Colon Carcinoma Metastatic in the Brain (tissue), 2 donors: Measurements from ENCODE around the genes BCL2L11 and ANAPC1.

GRCh38 chr2:110107369-110107904 lies 8.2 kb downstream of the MALL start:
- PRO-cap, 2 experiments = no peak in any of the 2 experiments

- PRO-cap, 2 experiments = no peak in any of the 2 experiments
Observed at GRCh38 chr2:110167584-110168093, 37.2 kb downstream of the NPHP1 start.

GRCh38 chr2:110610176-110610722 lies 33.2 kb upstream of the RGPD6 start:
- PRO-cap, 2 experiments = no peak in any of the 2 experiments

- PRO-cap, 2 experiments = no peak in any of the 2 experiments
Observed at GRCh38 chr2:110610845-110611366, 33.9 kb upstream of the RGPD6 start.

DNA sequence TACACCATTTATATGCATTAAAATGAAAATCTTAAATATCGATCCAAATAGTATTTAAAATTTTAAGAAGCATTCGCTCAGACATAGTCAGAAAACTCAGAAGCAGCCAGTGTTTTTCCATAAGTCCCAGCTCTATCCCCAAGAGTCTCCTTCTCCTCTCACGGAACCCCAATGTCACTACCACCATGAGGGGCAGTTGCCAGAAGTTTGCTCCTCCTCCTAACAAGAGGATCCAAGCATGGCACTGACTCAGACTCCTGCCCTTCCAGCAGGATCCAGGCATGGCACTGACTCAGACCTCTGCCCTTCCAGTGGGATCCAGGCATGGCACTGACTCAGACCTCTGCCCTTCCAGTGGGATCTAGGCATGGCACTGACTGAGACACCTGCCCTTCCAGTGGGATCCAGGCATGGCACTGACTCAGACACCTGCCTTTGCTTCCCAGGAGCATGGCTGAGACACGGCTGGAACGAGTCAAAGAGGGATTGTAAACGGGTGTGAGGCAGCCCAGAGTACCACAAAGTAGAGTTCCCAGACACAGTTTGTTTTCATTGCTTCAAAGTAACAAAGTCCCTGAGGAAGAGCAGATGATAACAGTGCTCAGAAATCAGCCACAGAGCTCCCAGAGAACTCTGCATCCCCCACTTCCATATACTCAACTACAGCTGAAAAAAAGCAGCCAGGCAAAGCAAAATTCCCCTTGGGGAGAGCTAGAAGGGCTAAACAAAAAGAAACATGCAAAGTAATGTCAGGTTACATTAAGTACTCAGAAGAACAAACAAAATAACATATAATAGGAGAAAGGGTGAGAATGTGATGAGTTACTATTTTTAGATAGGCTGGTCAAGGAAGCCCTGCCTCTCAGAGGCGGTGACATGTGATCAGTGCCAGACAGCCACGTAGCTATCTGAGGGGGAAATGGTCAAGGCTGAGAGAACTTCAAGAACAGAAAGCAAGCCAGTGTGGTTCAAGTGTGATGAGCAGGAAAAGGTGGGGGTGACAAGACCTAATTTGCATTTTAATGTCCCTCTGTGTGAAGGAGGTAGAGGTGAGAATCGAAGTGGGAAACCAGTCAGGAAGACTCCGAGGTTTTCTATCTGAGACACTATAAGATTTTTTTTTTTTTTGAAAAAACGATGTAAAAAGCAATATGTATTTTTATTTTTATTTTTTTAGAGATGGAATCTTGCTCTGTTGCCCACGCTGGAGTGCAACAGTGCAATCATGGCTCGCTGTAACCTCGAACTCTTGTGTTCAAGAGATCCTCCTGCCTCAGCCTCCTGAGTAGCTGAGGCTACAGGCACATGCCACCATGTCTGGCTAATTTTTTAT lies 2.9 kb downstream of the BUB1 start:
- PRO-cap, 2 experiments = no peak in any of the 2 experiments

DNA sequence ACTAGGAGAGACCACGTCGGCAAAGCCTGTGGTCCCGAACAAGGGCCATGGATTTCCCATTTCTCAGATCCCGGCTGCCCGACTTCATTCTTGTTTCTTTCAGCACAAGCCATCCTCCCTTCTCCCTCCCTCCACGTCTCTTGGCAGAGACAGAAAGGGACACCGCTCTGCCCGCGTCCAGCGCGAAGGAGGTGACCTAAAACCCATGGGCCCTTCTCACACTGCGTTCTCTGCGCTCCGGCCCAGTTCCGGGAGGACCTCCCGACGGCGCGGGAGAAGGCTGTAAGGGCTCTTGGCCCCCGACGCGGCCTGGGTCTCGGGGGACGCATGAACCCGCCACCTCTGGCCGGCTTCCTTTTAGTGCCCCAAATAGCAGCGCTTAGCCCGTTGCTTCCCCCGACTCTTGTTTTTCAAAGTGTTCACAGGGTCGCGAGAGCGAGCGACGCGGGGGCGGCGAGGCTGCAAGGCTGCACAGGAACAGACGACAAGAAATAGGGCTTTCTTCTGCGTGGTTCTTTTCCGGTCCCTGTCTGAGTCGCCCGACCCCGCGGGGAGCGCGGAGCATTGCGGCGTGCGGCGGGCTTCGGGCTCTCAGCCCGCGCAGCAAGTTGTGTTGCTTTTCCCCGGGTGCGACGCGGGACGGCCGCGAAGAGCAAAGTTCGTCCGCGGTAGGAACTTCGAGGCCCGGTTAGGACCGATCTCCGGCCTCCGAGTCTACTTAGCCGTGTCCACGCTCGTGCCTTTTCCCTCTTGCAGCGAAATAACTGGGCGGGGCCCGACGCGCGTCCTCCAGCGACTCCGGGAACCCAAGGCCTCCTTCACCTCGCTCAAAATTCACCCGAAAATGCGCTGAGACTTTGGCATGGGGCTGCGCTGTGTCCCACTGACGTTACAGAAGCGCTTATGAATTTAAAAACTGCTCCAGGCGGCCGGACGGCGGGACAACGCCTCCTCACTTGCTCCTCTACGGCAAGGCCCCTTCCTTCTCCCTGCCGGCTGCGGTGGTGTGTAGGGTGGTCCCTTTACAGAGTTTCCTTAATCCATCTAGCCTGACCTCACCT lies 1.8 kb upstream of the BCL2L11 start:
- PRO-cap, 2 experiments = peak in 1 of 2 experiments; most common plus-strand start position 755 of the sequence (in 1); most common minus-strand start position 716 of the sequence (in 1)

DNA sequence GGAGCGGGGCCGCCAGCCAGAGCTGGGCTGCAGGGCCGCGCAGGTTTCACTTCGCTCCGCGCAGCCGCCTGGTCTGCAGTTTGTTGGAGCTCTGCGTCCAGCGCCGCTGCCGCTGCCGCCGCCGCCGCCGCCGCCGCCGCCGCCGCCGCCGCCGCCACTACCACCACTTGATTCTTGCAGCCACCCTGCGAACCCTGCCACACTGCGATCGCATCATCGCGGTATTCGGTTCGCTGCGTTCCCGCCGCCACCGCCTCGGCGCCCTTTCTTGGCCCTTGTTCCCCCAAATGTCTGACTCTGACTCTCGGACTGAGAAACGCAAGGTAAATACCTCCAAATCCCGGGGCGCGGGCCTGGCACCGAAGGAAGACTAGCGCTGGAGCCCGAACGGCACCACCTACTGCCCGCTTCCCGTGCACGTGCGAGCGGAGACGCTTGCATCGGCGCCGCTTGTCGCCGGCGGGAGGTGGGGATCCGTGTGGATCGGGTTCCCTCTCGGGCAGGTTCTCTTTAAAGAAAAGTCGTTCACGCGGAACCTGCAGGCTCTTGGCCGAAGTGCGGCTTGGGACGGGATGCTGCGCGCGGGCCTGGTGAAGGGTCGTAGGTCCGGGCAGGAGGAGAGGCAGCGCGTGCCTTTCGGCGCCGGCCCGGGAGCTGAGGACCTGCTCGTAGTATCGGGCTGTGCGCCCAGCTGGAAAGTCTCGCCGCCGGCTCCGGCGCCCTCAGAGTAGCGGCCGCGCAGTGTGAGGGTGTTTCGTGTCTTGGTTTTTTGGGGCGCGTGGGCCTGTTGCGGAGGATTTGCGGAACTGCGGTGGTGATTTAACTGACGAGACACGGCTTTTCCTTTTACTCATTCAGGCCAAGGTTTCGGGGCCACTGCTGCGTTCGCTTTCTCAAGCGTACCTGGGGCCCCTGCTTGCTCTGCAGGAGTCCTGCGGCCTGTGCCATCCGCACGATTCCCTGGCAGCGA lies at the start of gene BCL2L11:
TSS of gene BCL2L11 (plus strand) at position 49 of the 970 bp plus-strand sequence.
- PRO-cap, 2 experiments = peak in 2 of 2 experiments; most common plus-strand start position 49 of the sequence (in 1)

DNA sequence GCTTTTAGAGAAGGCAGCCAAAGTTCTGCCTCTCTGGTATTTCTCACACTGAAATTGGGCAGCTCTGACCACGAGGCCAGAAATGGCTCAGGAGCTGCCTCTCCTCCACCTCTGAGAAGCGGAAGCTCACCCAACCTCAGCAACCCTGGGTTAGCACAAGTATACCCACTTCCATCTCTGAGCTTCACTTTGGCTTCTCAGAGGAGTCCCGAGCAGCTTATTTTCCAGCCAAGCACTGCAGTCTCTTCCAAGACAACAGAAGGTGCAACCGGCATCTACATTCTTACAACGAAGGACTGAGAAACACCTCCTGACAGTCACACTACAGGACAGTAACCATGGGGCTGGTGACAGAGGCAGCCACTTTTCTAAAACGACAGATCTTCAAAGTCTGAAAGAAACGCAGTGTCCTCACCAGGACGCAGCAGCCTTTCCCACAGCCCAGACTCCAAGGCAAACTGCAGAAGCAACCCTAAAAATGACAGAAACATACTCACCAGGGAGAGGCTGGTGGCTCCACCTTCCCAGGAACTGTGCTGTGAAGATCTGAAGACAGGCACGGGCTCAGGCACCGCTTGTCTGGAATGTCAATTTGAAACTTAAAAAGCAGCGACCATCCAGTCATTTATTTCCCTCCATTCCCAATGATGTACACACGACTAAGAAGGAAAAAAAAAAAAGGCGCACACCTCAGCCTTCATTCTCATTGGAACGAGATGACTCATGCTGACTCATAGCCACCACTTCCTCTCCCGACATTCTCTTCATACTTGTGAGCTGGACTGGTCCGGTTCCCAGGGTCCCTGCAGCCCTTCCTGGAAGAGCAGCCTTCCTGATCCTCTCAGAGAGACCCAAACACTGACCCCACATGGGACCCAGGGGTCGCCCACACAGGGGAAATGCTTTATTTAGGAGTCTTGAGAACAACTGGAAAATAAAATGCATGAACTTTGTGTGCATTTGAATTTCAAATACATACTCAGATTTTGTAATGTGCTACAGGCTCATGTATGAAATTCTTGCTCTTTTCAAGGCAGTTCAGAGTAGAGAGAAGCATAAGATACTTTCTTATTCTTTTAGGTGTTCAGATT lies 374.0 kb downstream of the BCL2L11 start:
- PRO-cap, 2 experiments = no peak in any of the 2 experiments

- PRO-cap, 2 experiments = no peak in any of the 2 experiments
Observed at GRCh38 chr2:111630754-111631036, 253.3 kb downstream of the ANAPC1 start.

DNA sequence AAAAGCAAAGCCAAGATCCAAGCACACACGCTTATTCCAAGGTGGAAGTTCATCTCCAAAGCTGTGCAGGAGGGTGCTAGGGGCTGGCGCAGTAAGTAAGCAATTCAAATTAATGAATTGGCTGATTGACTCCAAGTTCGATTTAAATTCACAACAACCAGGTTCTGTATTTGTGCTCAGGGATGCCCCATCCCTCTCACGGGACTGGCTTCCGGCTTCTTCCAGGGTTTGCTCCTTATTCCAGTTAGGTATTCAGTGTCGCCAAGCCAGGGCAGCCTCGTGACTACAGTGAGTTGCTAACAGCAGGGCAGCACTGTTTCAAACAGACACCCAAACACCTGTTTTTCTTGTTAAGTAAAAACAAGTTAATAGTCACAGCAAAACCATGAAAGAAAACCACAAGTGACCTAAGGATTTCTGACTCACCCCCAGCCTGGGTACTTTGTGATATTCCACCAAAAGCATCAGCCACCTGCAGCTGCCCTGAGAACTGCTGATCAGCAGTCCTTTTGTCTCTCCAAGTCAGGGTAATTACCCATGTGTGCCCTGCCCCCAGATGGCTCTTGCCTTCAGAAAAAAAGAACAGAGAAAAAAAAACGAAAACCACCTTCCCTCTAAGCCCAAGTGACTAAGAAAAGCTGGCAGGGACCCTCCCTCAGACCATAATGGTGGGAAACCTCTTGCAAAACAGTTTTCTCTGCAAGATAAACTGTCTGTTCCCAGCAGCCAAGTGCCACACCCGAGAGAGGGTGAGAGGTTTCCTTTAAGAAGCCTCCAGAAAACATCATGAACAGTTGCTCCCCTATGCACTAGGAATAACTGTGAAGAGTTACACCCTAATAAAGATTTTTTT lies 178.2 kb downstream of the ANAPC1 start:
- PRO-cap, 2 experiments = no peak in any of the 2 experiments

DNA sequence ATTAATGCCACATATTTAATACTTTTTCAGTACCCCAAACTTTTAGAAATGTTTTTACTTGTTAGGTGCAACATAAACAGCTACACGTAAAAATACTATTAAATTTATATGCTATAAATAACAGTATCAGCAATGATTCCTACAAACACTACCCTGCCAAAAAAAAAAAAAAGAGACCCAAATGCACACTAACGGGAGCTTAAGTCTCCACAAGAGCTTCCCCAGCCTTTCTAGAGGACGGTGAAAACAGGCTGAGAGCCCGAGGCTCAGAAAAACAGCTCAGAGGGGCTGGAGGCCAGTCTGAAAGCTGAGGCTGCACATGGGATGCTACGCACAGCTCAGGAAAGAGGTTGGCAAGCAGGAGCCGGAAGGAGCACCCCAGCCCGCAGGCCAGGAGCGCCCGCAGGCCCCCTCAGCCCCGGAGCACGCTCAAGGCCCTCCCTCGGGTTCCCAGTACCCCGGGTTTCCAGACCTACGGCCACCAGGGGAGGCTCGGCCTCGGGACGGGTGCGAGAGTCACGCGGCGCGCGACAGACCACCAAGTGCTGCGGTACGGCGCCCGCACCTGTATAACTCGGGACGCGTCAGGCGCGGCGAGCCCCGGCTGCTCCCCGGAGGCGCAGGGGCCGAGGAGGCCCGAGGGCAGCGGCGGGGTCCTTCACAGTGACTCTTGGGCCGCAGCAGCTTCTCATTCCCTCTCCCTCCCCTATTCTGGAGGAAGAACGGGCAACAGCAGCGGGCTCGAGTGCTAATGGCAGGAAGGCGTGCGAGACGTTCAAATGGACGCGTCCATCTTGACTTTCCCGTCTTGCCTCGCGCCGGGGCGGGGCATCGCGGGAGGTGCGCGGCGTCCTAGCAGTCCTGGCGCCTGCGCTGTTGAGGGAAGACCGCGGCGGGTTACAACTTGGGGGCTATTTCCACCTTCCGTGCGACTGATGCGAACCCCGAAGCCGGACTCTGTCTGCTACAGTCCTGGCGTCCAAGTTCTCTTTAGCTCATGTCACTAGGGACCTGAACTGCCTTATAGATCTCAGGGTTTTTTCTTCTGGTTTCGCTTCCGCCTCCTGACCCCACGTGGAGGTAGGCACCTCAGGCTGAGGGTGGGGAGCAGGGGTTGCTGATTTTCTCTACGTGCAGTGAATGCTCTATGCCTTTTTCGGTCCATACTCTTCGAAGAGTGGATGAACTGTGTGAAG lies at the start of gene ANAPC1:
TSS of gene ANAPC1 (minus strand) at position 817 of the 1,196 bp plus-strand sequence.
- PRO-cap, 2 experiments = peak in 2 of 2 experiments; most common plus-strand start position 356 of the sequence (in 1); most common minus-strand start position 805 of the sequence (in 1)

- PRO-cap, 2 experiments = no peak in any of the 2 experiments
Observed at GRCh38 chr2:111906435-111906960, 8.1 kb downstream of the MERTK start.

- PRO-cap, 2 experiments = no peak in any of the 2 experiments
Observed at GRCh38 chr2:112005910-112006291, 49.2 kb upstream of the TMEM87B start.

DNA sequence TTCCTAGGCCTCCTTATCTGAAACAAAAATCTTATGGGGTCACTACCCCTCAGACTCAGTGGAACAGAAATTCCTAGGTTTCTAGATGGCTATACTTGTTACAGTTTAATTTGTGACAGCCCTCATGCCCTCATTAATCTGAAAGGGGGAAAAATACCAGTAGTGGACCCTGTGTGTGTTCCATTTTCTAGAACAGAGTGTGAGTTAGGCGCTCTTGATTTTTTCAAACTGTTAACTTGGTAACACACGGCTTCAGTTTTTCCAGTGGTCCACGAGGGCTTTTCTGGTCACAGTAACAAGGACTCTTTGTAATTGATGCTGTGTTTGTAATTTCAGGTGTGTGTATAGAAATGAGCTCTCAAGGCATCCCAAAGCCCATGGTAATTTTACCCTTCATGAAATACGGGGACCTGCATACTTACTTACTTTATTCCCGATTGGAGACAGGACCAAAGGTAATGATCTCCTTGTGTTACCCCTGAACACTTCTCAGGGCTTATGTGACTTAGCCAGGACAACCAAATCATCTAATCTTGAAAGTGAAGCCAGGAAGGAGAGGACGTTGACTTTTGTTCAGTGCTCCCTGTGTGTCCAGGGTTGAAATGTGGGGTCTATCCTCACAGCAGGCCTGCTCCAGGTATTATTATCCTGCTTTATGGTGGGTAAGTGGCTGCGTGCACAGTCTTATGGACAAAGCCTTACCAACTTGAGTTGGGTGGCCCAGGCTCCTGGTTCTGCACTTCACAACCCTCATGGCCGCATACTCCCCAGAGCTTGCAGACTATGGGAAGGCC lies 45.3 kb upstream of the TMEM87B start:
- PRO-cap, 2 experiments = no peak in any of the 2 experiments

GRCh38 chr2:112053894-112054906 lies 869 bp upstream of the TMEM87B start:
- PRO-cap, 2 experiments = peak in 2 of 2 experiments; most common minus-strand start chr2:112054201 (in 2)

DNA sequence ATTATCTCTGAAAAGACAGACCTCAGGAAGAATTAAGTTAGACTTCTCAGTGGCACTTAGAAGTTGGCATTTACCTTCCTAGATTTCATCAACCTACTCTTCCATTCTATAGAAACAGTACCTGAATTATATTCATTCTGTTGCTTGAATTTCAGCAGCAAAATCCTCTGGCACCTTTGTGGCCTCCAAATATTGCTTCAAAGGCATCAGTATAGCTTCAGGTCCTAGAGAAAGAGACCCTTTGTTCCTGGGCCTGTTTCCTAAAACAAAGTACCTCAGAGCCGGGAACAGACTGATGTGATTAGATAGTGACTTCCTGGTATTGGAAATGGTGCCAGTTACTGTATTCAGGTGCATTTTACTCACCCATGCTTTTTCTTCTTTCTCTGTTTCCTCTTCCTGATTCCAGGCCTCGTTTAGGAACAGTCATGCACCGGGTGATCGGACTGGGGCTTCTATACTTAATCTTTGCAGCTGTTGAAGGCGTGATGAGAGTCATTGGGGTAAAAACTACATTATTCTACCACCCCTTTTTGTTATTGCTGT lies 34.2 kb downstream of the TMEM87B start:
- PRO-cap, 2 experiments = no peak in any of the 2 experiments

- PRO-cap, 2 experiments = no peak in any of the 2 experiments
Observed at GRCh38 chr2:112309674-112310353, 34.4 kb downstream of the ZC3H6 start.

DNA sequence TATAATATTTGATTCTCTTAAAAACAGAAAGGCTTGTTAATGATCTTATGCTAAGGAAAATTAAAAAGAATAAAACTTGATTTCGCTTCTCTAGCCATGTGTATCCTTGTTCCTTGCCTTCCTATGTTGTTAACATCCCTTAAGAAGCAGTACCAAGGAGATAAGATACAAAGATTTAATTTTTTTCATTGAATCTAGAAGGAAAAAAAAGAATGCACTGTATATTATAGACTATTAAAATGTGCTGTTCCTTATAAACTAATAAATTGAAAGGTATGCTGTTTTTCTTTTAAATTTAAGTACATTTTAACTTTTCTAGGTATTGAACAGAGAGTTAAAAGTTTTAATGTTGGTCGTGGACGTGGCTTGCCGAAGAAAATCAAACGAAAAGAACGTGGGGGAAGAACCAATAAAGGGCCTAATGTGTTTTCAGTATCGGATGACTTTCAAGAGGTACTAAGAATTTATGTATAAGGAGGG lies 36.1 kb downstream of the ZC3H6 start:
- PRO-cap, 2 experiments = no peak in any of the 2 experiments

- PRO-cap, 2 experiments = no peak in any of the 2 experiments
Observed at GRCh38 chr2:112493796-112494480, 12.0 kb downstream of the TTL start.

DNA sequence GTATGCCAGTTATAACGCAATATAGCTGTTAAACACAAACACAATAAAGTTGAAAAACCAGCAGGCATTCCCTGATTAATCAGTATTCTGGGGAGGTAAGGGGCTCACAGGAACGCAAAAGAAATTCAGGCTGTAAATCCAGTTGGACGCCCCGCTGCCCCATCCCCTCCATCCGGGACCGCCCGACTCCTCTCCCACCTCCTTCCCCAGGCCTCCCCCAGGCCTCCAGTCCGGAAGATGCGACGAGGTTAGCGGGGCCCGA lies 654 bp upstream of the POLR1B start:
- PRO-cap, 2 experiments = peak in 1 of 2 experiments; most common plus-strand start position 228 of the sequence (in 1); most common minus-strand start position 193 of the sequence (in 1)